Umbilical cord (tissue), 2 donors: ENCODE measurements around a stretch of chr16.

DNA sequence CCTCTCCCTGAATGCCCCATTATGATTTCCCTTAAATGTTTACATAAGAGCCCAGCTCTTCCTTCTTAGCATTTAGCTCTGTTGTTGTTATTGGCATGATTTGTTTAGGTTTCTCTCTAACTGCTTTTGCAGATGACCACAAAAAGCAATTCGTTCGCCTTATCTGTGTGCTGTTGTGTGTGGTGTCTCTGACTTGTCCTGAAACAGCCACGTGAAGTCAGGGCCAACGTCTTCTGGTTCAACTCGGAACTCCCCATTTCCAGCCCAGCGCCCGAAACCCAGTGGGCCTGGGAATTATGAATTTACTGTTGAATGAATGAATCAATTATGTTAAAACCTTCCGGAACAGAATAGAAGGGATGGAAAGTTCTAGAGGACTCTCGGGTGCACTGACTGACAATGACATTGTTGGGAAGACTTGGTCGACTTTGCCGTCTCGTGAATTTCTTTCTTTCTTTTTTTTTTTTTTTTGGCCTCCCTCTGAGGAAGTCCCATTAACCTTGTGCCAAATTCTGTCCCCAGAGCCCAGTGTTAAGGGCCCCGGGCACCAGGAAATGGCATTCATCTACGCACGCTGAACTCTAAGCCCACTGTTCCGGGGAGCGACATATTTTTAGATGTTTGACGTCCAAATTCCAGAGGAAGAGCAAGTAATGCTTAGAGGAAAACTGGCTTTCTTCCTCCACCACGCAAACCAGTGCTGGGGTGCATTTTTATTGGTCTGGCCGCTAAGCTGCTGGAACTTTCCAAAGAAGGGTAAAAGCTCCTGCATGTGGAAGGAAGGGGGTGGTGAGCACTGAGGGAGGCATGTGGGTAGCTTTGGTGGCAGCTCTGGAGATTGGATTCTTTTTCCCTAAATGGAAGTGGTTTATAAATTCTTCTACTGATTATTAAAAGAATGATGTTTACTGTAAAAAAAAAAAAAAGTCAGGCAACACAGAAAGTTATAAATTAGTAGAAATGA, 8.2 kb downstream of the WFDC1 start:
- RAMPAGE, long total RNA: no peak

GRCh38 chr16:84341327-84341890, 26.9 kb upstream of the ATP2C2 start:
- RAMPAGE, long total RNA: no peak

DNA sequence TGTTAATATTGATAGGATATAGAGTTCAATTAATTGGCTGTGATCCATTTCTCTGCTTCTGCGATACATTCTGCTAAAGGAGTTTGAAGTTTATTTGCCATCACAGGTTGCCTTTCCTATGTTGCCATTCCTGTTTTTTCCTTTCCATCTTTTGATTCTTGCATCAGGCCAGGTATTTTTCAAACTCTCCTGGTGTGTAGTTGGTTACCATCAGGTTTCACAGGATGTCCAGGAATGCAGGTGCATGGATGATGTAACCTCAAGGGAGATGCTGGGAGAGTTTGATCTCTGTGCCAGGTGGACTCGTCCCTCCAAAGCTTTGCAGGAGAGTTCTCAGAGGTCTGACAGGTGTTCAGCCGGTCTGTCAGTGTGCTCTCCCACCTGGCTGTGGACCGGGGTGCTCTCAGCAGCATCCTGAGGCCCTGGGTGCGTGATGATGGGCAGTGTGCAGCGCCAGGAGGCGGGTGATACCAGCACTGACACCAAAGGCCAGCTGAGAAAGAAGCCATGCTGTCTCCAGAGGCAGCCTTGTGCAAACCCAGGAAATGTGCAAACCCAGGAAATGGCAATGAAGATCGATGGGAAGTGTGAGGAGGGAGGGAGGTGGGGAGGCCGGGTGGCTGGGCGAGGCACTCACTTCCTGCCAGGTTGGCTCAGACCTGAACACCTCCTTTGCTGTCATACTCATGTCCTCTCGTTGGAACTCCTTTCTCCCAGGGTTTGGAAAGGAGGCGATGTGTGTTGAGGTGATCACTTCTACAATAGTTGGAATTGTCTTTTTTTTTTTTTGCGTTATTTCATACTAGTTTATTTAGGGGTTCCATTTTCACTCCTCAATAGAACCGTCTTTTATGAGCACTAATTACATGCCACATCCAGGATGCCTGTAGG, 1.8 kb downstream of the ATP2C2 start:
- RAMPAGE, long total RNA: no peak

GRCh38 chr16:84505374-84505669, 863 bp upstream of the MEAK7 start:
- RAMPAGE, long total RNA: no peak

DNA sequence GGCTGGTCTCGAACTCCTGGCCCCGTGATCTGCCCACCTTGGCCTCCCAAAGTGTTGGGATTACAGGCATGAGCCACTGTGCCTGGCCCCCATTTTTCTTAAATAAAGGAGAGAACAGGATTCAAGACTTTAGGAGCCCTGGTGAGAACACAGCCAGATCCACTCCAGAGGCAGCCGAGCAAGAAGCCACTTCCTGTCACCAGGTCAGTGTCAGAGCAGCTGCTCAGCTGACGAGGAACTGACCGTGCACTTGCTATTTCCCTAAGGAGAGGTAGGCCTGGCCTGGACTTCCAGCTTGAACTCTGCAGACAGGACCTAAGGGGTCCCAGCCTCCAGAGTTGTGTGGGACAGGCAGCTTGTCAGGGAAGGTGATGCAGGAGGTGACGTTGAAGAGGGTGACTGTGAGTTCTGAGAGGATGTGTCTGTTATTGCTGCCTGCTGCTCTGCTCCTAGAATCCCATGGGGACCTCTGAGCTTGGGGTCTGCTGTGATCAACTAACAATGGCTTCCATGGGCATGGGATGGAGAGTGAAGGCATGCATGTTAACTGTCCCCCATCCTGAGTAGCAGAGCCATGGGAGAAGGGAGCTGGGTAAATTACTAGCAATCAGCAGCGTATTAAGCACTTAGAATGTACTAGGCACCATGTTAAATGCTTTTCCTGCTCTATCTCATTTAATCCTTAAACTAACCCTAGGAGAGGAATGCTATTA, 7.0 kb upstream of the KLHL36 start:
- RAMPAGE, long total RNA: no peak

DNA sequence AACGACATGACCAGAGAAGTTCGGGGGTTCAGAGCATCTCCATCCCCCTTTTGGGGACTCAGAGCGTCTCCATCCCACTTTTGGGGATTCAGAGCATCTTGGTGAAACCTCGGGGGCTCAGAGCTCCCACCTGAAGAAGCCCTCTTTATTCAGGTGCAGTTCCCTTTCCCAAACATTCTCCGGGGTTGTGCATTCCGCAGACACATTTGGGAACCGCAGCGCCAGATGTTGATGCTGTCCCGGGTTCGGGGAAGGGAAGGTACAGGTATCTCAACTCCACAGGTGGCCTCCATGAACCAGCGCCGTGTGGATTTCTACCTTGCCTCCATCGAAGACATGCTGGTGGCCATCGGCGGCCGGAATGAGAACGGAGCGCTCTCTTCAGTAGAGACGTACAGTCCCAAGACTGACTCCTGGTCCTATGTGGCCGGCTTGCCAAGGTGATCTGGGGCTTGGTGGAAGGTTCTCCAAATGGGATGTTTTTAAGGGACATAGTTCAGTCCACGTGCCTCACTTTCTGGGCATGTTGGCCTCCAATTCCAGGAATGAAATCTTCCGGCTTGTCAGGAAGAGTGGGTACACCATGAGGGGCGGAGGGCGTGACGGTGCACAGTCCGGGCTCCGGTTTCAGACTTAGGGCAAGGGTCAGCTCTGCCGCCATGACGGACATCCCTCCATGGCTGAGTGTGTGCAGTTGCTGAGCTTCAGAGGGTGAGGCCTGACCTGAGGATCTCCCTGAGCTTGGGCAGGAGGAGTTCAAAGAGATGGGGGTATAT, 11.4 kb downstream of the KLHL36 start:
- RAMPAGE, long total RNA: no peak

- RAMPAGE, long total RNA: no peak
Observed at GRCh38 chr16:84732699-84733541, 33.1 kb downstream of the USP10 start.

- RAMPAGE, long total RNA: no peak
Observed at GRCh38 chr16:84737630-84738300, 38.0 kb downstream of the USP10 start.

DNA sequence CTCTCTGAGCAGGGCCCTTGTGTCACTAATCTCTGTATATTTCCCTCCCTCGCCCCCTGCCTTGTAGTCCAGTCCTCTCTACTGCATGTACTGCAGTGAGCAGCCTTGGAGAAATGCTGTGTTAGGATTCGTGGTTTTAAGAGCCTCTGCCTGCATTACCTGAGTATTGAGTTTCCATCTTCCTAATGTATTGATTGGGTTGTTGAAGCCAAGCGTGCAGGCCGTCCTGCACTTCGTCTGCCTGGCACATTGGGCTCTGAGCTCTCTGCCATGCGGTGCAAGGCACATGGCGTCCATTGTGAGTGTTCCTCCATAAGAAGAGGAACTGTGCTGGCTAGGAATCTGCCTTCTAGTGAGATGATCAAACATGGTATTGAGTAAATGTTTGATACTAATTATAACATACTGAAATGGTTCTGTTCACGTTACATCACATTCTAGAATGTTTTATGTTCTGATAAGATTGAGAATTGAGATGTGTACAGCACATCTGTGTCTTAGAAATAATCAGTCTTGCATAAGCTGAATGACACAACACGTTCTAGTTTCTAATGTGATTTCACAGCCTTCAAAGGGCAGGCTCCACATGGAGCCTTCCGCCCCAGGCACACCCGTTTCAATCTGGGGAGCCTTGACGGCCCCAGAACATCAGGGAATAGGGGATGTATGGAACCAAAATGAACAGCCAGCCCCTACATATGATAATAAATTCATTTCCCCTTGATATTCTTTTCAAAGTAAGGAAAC, 42.8 kb downstream of the USP10 start:
- RAMPAGE, long total RNA: no peak

GRCh38 chr16:84824104-84824426, 4.3 kb downstream of the CRISPLD2 start:
- RAMPAGE, long total RNA: no peak

DNA sequence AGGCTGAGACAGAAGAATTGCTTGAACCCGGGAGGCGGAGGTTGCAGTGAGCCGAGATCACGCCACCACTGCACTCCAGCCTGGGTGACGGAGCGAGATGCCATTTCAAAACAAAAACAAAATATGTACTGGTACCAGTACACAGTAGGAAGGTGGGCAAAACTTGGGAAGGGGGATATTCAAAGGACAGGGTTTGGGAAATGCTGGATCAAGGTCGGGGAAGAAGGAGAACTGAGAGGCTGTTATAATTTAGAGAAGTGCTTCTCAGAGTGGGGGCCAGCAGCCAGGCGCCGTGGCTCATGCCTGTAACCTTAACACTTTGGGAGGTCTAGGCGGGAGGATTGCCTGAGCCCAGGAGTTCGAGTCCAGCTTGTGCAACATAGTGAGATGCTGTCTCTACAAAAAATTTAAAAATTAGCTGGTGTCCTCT, 5.2 kb downstream of the CRISPLD2 start:
- RAMPAGE, long total RNA: no peak

GRCh38 chr16:84847615-84847801, 27.7 kb downstream of the CRISPLD2 start:
- RAMPAGE, long total RNA: no peak

DNA sequence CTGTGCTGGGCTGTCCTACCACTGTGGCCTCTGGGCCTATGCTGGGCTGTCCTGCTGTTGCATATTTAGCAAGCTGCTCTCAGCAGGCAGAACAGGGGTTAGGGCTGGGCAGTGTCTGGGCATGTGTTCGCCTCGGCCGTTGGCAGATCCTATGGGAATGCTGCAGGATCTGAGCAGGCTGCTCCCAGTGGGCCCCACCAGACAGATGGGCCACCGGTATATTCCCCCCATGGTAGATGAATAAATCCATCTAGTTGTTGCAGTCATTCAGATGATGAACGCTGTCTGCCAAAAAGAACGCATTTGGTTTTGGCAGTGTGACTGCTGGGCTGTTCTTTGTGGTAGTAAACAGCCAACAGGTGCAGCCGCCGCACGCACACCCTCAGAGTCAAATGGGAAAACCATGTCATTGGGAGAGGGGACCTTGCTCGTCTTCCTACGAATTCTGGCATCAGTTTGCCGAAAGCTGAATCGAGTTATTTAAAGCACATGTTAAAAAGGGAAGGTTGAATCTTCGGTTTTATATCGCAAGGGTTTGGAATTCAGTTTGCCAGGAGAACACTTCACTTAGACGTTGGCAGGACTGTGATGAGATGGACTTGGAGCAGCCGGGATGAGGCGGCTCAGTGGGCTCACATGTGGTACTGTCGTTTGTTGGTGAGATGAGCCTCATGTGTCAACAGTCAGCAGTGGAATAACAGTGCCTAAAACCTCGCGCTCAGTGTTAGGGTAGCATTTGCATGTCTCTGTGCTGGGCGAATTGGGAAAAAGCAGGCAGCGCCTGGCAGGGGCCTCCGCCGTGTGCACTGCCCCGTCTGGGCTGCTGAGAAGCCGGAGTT, 49.4 kb downstream of the CRISPLD2 start:
- RAMPAGE, long total RNA: no peak

GRCh38 chr16:84973307-84974134, 37.8 kb downstream of the ZDHHC7 start:
- RAMPAGE, long total RNA: no peak

- RAMPAGE, long total RNA: no peak
Observed at GRCh38 chr16:84975429-84976246, 35.7 kb downstream of the ZDHHC7 start.

DNA sequence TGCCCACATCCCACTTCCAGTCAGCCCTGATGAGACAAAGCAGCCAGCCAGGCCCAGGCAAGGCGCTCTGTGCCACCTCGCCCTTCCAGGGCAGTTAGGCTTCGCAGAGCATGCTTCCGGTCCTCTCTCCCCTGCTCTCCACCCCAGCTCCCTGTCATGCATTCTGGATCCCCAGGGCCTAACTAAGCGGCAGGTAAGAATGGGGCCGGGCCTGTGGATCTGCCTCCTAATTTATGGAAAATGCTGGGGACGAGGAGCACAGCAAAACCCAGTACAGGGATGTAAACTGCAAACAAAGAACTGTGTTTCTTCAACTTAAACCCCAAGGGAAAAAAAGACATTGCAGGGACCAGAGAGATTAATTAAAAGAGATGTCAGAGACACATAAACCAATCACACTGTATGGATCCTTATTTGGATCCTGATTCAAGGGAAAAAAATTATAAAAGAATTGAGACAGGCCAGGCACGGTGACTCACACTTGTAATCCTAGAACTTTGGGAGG, 26.1 kb downstream of the ZDHHC7 start:
- RAMPAGE, long total RNA: no peak

- RAMPAGE, long total RNA: no peak
Observed at GRCh38 chr16:84986878-84987688, 24.3 kb downstream of the ZDHHC7 start.

- RAMPAGE, long total RNA: no peak
Observed at GRCh38 chr16:85014185-85014883, 3.0 kb upstream of the ZDHHC7 start.

DNA sequence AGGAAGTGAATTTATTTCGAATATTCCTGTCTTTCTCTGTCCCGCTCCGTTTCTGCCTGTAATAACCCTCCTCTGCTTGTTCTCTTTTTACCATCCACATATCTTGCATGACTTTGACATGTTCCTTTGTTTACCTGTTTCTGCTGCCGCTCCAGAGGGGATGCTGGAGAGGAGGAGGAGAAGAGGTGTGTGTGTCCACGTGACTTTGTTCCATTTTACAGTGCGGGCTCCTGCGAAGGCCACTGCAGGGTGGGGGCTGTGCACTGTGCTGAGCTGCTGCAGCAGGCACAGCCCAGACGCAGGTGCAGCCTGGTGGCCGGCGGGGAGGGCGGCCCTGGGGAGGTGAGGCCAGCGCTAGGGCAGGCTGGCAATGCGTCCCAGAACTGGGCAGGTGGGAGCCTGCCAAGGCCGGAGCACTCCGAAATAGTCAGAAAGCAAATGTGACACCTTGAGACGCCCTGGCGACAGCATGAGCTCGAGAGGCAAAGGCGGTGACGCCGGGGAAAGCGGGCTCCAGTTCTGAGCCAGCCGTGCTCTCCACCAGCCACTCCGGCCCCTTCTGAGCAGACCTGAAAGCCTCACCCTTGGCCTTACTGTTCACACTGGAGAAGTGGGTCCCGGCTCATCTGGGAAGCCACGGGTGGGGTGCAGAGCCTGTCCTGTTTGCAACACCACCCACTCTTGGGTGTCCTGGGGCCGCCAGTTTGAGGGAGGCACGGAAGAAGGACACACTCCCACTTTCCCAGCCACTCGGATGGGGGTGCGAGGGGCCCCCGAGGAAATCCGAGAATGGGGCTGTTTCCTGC, 29.7 kb downstream of the CIBAR2 start:
- RAMPAGE, long total RNA: no peak

- RAMPAGE, long total RNA: no peak
Observed at GRCh38 chr16:85103296-85103949, 8.8 kb downstream of the CIBAR2 start.